RPMI7951 (cell line): Measurements from ENCODE around the gene RABGEF1.

GRCh38 chr7:66739983-66740846 is at the start of gene RABGEF1:
Gene RABGEF1 (plus strand): TSS chr7:66740733.
- RAMPAGE, long total RNA = start-site peak on the minus strand at chr7:66740560-66740632, 209 and 61 reads in 2 replicates

- RAMPAGE, long total RNA = no peak
These were observed 581 bp downstream of the RABGEF1 start for GRCh38 chr7:66740847-66741780.

GRCh38 chr7:66921916-66922591 is 1.0 kb downstream of the TMEM248 start:
- RAMPAGE, long total RNA = no peak

- RAMPAGE, long total RNA = no peak
These were observed 25.5 kb downstream of the TMEM248 start for GRCh38 chr7:66946542-66946976.

DNA sequence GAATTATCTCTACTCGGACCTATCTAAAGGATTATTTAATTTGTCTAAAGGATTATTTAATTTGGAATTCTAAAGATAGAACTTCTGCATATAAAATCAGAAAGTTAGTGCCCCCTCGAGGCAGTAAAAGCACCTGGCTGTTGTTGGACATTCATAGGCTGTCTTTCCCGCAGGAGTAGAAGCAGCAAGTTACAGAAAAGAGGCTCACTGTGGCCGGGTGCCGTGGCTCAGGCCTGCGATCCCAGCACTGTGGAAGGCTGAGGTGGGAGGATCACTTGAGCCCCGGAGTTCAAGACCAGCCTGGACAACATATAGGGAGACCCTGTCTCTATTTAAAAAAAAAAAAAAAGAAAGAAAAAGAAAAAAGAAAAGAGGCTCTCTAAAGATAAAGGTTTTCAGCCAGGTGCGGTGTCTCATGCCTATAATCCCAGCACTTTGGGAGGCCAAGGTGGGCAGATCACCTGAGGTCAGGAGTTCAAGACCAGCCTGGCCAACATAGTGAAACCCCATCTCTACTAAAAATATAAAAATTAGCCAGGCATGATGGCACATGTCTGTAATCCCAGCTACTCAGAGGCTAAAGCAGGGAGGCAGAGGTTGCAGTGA is 27.9 kb downstream of the TMEM248 start:
- RAMPAGE, long total RNA = no peak

DNA sequence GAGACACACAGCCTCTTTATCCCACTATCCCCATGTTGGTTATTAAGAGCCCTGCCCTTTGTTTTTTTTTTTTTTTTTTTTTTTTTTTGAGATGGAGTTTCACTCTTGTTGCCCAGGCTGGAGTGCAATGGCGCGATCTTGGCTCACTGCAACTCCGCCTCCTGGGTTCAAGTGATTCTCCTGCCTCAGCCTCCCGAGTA is 737.9 kb downstream of the SPDYE21 start:
- RAMPAGE, long total RNA = no peak

- RAMPAGE, long total RNA = no peak
These were observed 204.0 kb upstream of the AUTS2 start for GRCh38 chr7:69394281-69394729.

DNA sequence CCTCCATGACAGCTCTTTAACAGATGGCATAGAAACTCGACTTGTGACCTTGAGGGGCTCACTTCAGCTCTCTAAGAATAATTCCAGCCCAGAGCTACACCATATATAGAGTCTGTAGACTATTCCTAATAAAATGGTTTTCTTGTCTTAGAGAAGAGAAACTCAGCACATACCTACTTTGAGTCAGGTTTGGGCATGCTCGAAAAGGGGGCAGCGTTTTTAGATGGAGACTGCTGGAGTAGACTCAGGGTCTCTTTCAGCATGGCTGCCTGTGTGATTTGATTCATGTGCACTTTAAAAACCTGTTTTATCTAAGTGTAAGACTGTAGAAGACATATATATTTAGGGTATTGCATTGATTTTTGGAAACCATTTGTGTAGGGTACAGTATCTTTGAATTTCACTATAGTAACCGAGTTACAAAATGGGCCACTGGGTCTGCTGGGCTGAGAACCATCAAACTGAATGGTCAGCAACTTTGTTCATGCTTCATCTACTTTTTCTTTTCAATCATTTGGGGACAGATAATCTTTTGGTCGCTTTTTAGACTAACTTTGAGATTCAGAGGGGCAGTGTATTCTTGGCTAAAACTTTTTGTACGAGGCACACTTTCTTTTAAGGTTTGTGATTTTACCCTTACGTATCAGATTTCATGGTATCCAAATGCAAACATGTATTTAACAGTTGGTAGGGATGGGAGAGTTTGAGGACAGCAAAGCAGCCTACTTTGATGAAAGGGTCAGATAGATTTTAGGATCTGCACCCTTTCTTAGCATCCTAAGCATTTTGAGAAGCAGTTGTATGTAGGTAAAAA is 346.1 kb downstream of the AUTS2 start:
- RAMPAGE, long total RNA = no peak

- RAMPAGE, long total RNA = no peak
These were observed 407.9 kb downstream of the AUTS2 start for GRCh38 chr7:70006008-70006790.

- RAMPAGE, long total RNA = no peak
These were observed 262.4 kb downstream of the GALNT17 start for GRCh38 chr7:71394379-71394641.

DNA sequence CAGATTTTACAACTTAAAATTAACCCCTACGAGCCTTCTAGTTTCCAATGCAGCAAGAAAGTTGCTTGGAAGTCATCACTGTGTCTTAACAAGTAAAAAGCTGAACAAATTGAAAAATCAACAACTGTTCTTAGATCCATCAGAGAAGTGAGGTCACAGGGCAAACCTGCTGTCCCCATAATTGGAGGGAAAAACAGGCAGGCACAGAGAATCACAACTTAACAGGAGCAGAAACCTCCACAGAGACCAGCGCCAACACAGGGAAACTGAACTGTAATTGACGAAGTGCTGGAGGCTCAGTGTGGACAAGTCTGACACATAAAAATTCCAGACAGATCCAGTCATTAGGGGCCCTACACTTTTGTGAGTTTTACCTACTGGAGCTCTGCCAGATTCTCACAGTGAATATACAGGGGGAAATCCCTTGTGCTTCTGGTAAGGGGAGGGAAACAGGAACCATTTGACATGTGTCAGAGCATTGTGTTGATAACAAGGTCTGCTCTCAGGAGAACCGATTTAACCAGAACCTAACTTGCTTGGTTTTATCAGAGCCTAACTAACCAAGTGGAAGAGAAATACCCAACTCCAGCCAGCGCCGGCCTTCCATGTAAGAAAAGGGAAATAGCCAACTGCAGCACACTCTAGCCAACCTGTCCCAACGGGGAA is 145.3 kb downstream of the TYW1B start:
- RAMPAGE, long total RNA = no peak

DNA sequence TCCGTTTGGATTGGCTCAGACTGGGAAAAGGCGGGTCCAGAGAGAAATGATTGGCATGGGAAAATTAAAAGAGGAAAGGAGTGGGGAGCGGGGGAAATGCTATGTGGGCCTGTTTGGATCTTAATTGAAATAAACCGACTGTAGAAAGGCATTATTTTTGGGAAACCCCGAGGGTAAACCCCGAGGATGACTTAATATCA is 306 bp upstream of the TYW1B start:
- RAMPAGE, long total RNA = no peak

DNA sequence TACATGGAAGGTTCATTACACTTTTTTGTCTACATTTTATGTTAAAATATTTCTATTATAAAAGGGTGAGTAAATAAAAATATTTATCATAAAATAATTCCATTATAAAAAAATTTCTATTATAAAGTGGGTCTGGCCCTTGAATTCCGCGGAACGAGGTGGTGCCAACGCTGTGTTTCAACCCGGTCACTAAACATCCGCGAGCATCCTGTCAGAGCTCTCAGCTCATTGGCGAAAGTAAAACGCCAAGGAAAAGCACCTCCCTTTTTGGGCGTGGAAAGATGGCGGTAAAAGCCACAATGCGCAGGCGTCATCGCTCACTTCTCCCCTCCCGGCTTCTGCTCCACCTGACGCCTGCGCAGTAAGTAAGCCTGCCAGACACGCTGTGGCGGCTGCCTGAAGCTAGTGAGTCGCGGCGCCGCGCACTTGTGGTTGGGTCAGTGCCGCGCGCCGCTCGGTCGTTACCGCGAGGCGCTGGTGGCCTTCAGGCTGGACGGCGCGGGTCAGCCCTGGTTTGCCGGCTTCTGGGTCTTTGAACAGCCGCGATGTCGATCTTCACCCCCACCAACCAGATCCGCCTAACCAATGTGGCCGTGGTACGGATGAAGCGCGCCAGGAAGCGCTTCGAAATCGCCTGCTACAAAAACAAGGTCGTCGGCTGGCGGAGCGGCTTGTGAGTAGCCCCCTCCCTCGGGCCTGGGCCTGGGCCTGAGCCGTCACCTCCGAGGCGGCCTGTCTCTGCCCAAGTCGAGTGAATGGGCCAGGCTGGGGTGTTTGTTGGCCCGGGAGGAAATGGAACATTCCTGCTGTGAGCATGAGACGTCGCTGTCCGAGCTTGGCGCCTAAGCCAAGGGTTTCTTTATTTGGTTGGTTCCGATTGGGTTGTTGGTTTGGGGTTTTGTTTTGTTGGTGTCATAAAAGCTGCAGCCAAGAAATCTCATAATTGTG is 1.4 kb upstream of the TYW1B start:
- RAMPAGE, long total RNA = start-site peak on the plus strand centred at position 389 of the sequence, 82 bp wide, 51 and 47 reads in 2 replicates

DNA sequence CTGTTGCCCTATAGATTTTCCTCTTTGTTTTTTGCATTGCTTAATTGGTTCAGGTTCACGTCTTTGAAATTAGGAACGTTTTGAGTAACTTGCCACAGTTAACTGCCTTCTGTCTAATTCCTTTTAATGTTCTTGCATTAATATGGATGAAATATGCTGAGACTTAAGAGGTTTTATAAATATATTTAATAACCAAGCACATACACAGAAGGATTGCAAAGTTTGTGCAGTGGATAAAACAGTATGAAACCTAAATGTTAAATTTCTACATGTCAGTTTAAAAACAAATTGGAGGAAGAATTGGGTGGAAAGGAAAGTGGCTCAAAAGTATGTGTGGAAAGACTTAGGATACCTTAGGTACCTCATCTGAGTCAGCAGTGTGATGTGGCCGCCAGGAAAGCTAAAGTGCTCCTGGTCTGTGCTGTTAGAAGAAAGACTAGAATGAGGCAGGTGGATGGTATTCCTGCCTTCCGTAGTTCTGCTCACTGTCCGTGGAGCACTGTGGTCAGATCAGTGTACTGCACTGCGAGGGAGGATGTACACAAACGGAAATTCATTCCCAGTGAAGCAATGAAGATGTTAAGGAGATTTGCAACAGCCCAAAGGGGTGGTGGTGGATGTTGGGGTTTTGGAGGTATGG is 3.7 kb downstream of the POM121 start:
- RAMPAGE, long total RNA = no peak

DNA sequence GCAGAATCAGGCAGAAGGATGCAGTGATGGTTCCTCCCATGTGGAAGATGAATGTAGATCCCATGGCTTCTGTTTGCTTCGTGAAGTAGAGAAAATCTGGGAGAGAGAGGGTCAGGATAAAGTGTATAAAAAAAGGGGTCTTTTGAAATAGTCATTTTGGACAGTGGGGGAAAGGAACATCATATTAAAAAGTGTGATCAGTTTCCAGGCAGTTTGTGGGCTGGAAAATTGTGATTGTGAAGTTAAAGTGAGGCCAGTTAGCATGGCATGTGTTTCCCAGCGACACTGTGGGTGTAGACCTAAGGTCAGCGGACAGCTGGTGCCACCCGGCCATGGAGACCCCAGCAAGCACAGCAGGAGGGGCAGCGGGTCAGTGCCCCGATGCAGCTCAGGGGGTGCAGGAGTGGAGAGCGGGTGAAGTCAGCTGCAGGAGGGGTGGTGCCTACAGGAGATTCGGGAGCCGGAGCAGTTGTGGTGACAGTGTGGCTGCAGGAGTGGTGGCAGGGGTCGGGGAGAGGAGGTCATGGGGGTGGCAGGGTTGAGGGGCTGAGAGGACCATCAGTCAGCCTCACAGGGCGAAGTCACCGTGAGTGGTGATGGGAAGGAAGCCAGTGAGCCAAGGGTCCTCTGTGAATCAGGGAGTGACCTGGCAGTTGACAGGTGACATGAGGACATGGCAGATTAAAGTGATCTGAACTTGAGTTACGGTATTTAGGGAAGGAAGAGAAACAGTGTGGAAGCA is 19.6 kb downstream of the POM121 start:
- RAMPAGE, long total RNA = no peak

DNA sequence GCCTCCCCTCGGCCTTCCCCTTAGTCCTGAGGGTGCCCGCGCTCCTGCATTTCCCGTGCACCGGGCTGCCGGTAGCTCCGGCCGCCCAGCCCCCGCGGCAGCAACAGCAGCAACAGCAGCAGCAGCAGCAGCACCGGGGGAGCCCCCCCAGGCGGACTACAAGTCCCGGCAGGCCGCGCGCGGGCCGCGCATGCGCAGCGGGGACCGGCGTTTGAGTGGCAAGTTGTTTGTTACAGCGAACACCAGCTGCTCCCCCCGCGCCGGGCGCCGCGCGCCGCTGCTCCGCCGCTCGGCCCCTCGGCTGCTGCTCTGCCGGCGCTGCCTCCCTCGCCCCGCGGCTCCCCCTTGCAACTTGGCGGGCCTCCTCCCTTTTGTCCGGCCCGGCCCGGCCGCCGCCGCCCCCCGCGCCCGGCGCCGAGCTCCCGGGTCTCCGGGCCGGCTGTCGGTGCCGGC is 501 bp downstream of the SPDYE10 start:
- RAMPAGE, long total RNA = no peak

GRCh38 chr7:73303631-73304448 is 4.8 kb downstream of the NSUN5 start:
- RAMPAGE, long total RNA = no peak

DNA sequence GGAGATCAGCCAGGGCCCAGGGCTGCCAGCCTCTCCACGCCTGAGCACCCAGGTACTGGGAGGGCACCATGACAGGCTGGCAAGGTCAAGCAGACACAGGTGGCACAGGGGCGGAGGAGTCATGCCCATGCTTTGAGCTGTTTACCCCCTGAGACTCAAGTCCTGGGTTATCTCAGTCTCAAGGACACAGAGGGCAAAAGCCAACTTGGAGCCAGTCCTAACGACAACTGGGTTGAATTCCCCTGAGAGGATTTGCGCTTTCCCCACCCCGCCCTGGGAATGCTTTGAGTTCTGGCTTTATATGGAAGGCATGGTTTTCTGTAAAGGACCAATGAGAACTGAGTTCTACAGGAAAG is 8.2 kb downstream of the TRIM50 start:
- RAMPAGE, long total RNA = no peak

DNA sequence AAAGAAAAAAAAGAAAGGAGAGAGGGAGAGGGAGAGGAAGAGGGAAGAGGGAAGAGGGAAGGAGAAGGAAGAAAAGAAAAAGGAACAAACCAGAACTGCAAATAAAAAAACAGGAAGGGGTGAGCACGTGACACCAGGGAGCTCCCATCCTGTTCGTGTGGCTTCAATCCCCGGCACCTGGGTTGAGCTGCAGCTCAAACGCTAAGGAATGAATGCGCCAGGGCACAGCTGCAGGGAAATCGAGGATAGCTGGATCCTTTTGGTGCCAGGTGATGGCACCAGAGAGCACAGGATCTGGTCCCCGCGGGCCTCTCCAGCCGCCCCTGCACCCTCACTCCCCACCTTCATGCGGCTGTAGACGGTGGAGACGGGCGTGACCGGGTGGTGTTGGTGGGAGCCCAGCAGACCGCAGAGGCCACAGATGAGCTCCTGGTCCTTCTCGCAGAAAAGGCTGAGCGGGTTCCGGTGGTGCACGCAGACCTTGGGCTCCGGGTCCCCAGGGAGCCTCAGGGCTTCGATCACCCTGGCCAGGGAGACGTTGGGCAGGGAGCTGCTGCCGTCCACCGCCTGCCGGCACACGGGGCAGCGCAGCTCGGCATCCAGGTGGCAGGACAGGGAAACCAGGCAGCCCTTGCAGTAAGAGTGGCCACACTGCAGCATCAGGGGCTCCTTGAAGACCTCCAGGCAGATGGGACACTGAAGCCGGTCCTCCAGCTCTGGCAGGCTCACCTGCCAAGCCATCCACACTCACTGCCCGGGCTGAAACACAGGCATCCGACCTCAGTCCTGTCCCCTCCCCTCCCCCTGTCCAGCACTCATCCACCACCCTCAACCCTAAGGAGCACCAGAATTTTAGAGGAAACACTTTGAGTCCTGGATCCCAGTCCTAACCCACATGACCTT is 3.6 kb downstream of the TRIM50 start:
- RAMPAGE, long total RNA = no peak

DNA sequence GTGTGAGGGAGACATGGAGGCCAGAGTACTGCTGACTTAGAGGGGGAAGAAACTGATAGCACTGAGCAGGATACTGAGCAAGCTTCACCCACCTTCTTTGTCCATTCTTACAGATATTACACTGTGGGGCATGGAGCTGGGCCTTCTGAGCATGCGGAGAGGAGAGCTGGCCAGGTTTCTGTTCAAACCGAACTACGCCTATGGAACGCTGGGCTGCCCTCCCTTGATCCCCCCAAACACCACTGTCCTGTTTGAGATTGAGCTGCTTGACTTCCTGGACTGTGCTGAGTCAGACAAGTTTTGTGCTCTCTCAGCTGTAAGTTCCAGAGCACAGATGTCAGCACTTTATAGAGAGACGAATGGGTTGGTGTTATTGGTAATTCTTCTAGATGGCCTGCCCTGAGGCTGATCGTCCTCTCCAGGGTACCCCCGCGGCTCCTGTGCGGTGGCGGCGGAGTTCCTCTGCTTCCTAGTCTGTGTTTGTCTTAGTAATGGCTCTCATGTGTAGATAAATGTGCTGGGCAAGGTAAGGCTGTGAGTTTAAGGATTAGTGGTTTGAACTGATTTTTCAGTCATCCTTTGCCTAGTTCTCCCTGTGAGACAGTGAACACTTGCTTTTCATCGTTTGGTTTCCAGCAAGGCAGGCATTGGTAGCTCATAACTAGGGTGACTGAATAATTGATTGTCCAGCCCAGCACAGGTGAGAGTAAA is 2.2 kb downstream of the FKBP6 start:
- RAMPAGE, long total RNA = no peak